ENCODE results near the genes TH and KCNQ1.

DNA sequence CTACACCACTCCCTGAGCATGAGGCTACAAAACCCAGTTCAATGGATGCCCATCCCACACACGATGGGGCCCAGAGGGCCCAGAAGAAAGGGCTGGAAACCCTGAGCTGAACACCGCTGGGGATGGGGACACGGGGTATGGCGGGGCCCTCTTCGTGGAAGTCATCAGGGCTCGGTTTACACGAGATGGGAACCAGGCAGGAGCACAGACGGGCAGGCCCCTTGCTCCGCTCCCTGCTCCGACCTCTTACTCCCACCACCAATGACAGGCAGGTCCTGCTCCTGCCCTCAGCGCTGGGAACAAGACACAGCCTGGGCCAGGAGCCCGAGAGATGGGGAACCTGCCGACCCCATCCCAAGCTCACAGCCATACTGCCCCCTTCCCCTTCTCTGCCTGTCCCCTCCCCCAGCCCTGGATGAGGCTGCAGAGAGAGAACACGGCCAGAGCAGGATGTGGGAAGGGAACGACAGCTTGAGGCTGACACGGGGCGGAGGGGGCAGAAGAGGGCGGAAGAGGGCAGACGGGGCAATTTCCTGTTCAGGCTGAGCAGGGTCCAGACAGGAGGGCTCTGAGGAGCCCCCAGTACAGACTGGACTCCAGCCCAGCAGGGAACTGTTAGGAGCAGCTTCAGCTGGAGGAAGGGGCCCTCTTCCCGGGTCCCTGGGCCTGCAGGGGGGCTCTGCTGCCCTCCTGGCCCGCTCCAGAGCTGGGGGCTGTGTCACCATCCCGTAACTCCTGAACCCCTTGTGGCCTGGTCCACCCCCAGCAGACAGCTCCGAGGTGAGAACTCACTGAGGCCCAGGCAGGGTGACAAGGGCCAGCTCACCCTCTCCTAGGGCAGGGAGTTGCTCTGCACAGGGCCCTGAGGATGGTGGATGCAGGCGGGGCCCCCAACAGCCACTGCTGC lies 5.9 kb downstream of the CTSD start:
- PRO-cap: no peak

GRCh38 chr11:1777622-1778160 lies 14.0 kb upstream of the CTSD start:
- PRO-cap: no peak

- PRO-cap: no peak
Observed at GRCh38 chr11:1839080-1839757, 438 bp downstream of the TNNI2 start.

GRCh38 chr11:1866592-1866817 lies 13.6 kb downstream of the LSP1 start:
- PRO-cap: no peak

- PRO-cap: no peak
Observed at GRCh38 chr11:1870175-1870975, 17.5 kb downstream of the LSP1 start.

DNA sequence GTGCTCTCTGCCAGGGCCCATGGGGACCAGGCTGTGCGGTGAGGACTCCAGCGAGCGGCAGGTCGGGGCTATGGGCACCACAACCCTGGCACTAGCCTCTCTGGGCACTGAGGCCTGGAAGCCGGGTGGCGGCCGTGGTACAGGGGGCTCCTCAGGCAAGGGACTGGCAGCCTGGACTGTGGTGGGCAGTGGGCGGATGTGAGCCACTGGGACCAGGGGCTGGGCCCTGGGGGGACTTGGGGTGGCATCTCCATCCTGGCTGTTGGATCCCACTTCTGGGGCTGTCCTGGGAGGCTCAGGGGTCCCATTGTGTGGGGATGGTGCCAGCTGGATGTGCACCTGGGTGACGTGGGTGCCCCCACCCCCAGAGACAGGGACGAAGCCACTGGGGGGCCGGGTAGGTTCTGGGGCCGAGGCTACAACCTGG lies 2.0 kb downstream of the PRR33 start:
- PRO-cap: no peak

DNA sequence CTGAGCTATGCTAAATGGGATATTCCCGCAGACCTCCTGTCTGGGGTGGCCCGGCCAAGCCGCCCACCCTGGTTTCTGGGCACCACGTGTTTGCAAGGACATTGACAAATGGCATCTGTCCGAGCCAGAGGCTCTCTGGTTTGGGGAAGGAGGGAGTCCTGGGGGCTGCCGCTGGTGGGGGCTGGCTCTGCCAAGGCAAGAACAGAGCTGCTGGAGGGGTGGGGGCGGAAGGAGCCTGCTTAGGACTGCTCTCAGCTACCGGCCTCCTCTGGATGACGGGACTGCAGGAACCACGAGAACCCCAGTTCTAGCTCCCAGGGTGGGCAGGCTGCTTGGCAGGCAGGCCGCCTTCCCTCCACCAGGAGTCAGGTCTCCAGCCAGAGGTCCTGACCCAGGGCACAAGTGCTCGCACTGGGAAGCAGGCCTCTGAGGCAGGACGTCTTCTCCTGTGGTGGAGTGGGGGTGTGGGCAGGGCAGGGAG lies 475 bp downstream of the PRR33 start:
- PRO-cap: no peak

GRCh38 chr11:1916864-1917599 lies 2.5 kb upstream of the TNNT3 start:
- PRO-cap: no peak

DNA sequence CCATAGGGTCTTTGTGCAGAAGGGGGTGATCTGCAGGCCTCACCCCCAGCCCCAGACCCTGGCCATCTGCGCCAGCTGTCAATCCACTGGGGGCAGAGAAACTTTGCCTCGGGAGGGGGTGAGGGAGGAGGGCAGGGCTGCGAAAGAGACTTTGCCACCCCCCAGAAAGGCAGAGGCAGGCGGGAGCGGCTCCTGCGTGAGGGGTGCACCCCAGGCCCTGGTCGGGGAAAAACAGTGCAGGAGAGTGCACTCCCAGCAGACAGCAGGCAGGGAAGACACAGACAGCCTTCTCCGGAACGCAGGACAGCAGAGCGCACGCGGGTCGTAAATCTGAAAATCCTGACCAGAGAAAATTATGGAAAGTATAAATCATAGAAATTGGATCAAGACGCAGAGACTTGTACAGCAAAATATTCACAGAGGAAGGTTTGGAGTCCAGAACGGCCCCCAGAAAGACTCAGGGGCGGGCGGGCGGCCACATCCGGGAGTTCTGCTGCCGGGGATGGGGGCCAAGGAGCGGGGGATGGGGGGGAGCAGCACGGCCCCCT lies 8.1 kb upstream of the MRPL23 start:
- PRO-cap: no peak

GRCh38 chr11:1995760-1996926 lies 49.0 kb downstream of the MRPL23 start:
- PRO-cap: no peak

DNA sequence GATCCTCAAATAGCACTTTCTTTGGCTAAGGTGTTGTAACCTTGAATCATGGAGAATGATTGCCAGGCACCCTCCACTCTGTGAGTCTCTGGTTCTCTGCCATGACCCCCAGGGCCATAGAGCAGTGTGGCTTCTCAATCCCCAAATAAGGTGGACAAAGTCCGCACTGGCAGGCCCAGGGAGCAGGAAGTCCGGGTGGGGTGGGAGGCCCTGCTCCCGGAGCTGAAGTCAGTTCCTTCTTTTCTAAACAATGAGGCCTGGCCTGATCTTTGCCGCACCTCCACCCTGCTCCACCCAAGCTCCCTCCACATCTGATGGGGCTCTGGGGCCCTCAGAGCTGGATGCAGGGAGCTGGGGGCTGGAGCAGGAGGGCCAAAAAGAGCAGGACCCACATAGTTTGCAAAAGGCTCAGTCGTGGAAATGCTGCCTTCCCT lies 36.6 kb downstream of the IGF2 start:
- PRO-cap: bidirectional peak, plus-strand start at position 317 of the sequence, minus-strand start at position 118 of the sequence

- PRO-cap: no peak
Observed at GRCh38 chr11:2171748-2171947, at the start of gene TH. TH (minus strand) TSS chr11:2171815.

DNA sequence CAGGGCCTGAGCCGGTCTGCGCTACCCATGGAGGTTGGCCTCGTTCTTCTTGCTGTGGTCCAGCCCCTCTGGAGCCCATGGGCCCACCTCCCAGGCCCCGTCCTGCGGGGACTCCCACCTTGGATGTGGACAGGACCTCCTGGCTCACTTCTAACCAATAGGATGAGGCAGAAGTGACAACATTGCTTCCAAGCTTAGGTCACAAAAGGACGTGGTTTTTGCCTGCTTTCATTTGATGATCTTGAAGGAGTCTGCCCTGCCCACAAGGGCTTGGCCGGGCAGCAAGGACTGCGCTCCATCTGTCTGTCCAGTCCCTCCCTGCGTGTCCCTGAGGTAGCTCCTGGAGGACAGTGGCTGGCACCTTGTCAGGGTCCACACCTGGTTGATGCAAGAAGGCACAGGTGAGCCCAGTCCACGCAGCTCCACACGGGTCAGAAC lies 38.5 kb upstream of the TH start:
- PRO-cap: no peak

DNA sequence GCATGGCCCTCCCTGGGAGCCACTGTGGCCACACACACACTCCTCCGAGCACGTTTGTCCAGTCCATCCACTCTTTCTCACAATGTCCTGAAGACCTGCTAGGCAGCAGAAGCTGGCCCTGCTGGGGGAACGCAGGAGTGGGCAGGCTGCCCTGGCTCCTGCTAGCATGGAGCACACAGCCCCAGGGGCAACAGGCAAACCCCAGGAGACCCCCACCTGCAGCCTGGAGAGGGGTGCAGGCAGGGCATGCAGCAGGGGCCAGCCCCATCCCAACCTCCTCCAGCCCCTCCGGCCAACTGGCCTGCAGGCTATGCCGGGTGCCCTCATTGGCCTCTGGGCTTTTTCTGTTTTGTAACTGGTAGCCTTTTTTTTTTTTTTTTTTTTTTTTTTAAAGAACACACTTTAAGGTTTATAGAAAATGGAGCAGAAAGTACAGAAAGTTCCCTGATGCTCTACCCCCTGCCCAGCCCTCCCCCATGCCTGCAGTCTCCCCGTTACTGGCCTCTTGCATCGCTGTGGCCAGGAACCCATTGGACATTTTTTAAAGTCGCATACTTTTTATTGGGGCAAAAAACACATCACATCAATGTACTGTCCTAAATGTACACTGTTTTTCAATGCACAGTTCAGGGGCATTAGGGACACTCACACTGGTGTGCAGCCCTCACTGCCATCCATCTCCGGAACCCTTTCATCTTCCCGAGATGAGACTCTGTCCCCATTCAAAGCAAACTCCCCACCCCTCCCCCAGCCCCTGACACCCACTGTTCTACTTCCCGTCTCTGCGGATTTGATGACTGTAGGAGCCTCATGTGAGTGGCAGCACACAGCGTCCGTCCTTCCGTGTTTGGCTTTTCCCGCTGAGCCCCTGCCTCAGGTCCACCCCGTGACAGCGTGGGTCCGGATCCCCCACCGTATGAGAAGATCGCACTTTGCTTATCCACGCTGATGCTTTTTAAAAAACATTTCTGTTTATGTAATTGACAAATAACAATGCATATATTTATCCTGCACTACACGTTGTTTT lies 41.6 kb upstream of the TH start:
- PRO-cap: no peak

DNA sequence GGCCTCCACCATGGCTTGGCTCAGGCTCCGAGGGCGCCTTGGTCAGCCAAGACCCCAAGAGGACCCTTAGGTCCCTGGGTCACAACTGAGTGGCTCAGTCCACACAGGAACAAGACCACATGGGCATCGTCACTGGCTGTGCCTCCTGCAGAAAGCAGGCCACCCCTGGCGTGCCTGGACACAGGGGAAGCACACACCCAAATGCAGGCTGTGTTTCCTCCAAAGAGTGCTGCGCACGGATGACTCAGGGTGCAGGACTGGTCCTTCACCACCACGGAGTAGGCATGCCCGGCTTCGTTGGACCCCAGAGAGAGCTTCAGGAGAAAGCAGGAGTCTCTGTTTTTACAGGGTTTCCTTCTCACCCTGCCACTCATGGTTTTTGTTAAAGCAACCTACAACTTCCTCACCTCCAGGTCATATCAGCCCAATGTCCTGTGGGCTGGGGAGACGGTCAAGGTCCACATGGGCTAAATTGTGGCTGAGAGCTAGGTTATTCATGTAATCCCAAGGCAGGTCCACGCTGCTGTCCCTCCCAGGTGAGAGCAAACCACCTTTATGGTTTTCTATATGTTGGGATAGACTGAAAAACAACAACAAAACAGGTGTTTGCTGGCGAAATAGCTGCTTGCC lies 19.3 kb downstream of the TSPAN32 start:
- PRO-cap: no peak

GRCh38 chr11:2335591-2336115 lies 33.8 kb downstream of the TSPAN32 start:
- PRO-cap: no peak

GRCh38 chr11:2385648-2386232 lies 8.6 kb downstream of the CD81 start:
- PRO-cap: no peak

DNA sequence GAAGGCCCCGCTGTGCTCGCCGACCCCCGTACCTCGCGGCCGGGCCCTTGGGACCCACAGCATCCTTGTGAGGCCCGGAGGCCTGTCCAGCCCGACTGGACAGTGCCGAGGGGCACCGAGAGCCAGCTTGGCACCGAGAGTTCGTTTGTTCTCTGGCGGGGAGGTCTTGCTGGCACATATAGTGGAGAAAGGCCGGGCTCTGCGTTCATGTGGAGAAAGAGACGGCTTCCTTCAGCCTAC lies 254 bp downstream of the TSSC4 start:
- PRO-cap: no peak

DNA sequence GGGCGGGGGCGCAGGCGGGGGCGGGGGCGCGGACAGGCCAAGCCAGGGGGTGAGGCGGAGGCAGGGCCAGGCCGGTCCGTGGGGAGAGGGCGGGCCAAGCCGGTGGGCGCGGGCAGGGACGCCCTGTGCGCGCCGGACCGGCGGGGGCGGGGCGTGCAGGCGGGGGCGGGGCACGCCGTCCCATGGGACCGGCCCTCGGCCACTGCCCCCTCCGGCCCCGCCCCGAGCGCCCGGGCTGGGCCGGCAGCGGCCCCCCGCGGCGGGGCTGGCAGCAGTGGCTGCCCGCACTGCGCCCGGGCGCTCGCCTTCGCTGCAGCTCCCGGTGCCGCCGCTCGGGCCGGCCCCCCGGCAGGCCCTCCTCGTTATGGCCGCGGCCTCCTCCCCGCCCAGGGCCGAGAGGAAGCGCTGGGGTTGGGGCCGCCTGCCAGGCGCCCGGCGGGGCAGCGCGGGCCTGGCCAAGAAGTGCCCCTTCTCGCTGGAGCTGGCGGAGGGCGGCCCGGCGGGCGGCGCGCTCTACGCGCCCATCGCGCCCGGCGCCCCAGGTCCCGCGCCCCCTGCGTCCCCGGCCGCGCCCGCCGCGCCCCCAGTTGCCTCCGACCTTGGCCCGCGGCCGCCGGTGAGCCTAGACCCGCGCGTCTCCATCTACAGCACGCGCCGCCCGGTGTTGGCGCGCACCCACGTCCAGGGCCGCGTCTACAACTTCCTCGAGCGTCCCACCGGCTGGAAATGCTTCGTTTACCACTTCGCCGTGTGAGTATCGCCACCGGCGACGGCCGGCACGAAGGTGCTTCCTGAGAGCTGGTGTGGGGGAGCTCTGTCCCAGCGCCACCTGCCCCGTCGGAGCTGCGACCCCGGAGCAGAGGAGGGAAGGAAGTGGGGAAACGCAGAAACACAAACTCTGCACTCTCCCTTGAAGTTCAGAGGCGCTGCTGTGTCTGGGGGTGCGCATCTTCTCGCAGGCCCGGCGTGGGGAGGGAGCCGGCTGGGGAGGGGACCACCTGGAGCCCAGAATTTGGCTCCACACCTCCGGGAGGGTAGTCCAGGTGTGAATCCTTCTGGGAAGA lies at the start of gene KCNQ1:
KCNQ1 (plus strand) TSS at position 274 of the 1,064 bp plus-strand sequence.
- PRO-cap: unidirectional peak, plus-strand start at position 274 of the sequence; bidirectional peak, plus-strand start at position 478 of the sequence, minus-strand start at position 358 of the sequence

DNA sequence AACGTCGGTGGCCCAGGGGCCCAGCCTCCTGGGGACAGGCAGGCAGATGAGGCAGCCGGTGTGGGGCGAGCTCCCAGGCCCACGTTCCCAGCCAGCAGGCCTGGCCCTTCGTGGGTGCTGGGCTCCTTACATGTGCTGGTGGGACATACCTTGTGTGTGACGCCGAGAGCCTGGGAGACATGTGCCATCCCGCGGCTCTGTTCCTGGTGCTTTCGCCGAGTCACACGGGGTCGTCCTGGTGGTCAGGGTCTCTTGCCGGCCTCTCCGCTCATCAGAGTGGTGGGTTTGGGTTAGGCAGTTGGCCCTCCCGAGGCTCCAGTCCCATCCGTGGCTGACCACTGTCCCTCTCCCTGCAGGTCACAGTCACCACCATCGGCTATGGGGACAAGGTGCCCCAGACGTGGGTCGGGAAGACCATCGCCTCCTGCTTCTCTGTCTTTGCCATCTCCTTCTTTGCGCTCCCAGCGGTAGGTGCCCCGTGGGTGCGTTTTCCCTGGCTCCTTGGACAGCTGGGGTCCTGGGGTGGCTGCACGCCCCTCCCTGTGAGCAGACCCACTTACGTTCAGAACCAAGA lies 138.4 kb downstream of the KCNQ1 start:
- PRO-cap: no peak